Tibial artery (tissue), 1 donor: Measurements from ENCODE around the gene DNAH17.

DNA sequence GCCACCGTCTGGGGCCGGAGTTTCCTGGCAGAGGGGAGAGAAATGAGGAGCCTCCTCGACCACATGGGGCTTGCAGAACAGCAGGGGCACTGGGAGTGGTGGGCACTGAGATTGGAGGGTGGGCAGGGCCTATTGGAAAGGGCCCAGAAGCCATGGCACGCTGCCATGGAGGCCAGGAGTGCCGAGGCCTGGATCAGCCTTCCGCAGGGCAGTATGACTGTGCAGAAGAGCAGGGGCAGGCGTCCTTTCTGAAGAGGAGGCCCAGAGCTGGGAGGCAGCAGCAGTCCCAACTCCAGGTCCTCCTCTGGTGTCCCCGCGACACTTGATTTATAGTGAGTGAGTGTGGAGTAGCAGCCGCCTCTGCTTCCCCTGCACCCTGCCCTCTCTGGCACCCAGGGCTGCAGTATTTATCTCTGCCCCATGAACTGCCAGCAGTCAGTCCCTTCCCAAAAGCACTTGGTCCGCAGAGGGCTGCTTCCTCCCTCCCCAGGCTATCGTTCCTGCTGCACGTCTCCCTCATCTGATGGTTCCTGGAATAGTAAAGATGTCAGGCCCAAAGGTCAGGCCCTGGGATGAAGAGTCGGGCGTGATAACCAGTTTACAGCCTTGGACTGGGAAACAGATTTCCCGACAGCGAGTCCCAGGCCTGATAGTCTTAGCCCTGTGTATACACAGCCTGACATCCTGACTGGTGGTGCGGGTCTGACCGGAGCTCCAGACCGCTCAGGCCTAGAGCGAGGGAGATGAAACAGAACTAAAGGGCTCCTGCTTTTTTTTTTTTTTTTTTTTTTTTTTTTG lies 32.9 kb downstream of the PGS1 start:
- PRO-cap: no peak

GRCh38 chr17:78434468-78435131 lies 56.2 kb downstream of the PGS1 start:
- PRO-cap: no peak

DNA sequence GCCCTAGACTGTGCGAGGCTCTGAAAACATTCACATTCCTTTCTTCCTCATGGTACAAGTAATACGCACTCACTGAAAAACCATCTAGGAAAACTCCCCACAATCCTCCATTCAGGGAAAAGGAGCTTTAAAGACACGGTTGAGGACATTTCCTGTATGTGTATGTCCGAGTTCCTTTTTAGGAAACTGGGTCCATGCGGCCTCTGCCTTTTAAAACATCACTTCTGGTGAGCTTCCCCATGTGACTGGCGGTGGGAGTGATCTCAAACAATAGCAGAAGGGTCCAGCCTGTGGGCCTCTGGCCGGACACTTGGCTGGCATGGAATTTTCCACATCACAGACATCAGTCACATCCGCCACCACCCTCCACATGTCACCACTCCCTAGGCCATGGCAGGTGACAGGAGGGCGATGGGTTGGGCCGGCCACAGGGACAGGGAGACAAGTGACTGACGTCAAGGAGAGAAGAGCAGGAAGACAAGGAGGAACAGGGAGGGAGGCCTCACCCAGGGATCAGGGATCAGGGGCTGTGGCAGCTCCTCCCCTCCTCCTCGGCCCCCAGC lies 83.8 kb downstream of the DNAH17 start:
- PRO-cap: no peak

- PRO-cap: no peak
Observed at GRCh38 chr17:78577208-78577599, at the start of gene DNAH17. Gene DNAH17, minus strand, starts transcription at chr17:78577396.

GRCh38 chr17:78638801-78639273 lies 61.6 kb upstream of the DNAH17 start:
- PRO-cap: no peak

- PRO-cap: no peak
Observed at GRCh38 chr17:78724960-78725402, 57.1 kb downstream of the CYTH1 start.

DNA sequence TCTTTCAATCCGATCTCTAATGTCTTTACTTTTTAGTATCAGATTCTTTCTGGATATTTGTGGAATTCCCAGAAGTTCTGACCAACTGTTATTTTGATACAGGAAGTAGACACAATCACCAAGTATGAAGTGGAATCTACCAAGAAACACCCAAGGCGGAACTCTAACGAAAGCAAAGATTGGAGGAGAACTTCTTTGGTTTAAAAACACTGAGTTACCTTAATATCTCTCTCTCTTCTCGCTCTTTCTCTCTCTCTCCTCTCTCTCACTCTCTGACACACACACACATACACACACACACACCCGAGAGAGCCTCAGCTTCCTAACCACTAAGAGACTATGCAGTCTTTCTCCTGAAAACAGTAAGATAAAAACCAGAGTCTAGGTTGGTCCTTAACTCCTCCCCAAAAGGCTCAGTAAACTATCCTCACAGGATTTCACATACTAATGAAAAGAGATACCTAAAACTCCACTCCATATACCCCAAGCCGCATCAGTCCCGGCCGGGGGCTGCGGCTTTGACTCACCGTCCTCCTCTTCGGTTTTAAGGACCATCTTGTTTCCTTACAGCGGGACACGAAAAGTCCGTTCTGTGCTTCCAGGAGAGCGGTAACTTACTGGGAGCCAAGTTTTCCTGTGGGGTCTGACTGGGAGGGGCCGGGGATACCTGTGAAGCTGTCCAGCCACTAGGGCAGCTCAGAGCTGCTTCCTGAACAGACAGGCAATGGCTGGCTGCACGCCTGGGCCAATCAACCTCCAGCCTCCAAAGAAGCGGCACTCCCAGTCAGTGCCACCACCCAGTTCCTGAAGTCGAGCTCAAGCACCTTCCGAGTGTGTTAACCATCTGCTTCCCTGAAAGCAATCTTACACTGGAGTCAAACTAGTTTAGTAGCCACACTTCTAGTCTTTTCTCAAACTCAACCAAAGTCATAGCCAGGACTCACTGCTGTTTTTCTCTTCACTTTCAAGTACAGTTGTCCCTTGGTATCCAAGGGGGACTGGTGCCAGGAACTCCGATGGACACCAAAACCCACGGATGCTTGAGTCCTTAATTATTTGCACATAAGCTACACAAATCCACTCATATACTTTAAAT lies 45.6 kb downstream of the CYTH1 start:
- PRO-cap: bidirectional peak, plus-strand start at position 793 of the sequence, minus-strand start at position 616 of the sequence

DNA sequence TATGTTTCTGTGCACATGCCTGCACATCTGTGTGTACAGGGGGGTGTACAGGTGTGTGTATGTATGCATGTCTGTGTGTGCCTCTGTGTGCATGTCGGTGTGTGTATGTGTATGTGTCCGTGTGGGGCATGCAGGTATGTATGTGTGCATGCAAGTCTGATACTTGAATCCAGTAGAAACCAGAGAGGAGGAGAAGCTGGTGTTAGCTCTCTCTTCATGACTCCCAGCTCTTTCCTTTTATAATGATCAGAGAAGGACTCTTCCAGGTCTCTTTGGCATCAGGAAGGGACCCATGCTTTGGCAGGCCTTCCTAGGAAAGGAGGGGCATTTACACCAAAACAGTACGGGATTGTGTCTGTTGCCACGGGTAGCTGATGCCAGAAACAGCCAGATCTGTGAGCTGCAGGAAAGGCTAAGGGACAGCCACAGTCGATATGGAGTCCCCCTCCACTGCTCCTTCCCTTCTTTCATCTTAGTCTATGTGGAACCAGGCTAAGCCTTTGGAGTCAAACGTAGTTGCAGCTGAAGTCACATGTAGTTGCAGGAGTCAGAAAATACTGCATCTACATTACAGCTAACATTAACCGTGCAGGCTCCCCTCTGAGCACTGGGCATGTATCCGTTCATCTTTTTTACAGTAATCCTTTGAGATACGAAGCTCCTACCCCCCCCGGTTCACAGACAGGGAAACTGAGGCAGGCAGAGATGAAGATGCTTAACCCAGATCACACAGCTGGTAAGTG lies 9.3 kb downstream of the CEP295NL start:
- PRO-cap: no peak

- PRO-cap: bidirectional peak, plus-strand start at chr17:78911182, minus-strand start at chr17:78911154
Observed at GRCh38 chr17:78910683-78911234, 7.8 kb upstream of the CEP295NL start.

GRCh38 chr17:78933192-78933806 lies 8.1 kb upstream of the TIMP2 start:
- PRO-cap: no peak

GRCh38 chr17:79047952-79048448 lies 24.0 kb downstream of the C1QTNF1 start:
- PRO-cap: no peak

DNA sequence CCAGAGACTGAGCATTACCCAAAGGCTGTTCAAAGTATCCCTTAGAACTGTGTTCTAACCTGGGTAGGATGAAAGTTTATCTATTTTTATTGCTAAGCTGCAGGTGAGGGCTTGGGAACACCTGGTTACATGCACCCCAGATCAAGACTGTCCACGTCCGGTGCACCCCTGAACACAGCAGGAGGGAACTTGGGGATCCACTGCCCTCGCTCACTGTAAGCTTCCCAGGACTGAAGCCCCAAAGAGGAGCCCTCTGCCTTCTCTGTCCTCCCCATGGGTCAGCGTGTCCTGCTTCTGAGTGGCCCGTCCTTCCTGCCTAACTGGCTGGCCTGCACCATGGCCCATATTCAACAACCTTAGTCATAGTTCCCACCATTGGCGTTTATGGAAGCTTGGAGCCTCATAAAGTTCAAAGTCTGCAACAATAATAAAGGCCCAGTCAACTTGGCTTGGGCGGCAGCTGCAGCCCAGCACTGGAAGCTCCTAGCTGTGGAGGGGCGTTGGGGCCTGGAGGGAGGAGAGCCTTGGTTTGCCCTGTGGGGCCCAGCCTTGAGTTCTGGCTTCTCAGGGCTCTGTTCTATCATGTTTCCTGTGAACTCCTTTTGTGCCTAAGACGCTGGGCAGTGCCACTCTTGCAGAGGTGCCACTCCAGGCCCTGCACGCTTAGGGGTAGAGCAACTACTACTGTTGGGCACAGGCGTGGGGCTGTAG lies 1.1 kb upstream of the ENGASE start:
- PRO-cap: no peak

- PRO-cap: no peak
Observed at GRCh38 chr17:79401025-79401421, 209.8 kb downstream of the RBFOX3 start.

GRCh38 chr17:79610193-79610632 lies 638 bp downstream of the RBFOX3 start:
- PRO-cap: no peak

DNA sequence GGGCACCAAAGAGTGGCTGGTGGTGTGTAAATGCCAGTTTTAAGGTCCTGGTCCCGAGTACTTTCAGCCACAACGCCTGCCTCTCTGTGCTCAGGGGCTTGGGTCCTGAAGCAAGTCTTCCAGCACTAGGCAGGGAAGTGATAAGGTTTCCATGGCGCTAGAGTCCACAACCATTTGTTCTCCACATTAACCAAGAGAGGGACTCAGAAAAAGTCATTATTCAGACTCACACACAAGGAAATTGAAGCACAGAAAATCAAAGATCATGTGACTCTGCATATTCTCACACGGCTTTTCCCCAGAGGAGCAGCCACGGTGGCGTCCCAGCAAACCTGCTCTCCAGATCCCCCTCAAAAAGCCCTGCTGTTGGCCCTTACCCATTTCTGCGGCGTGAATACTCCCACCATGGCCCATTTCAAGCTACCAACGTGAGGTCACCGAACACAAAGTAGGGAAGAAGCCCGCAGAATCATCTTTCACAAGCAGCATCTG lies 9.7 kb downstream of the ENPP7 start:
- PRO-cap: no peak

DNA sequence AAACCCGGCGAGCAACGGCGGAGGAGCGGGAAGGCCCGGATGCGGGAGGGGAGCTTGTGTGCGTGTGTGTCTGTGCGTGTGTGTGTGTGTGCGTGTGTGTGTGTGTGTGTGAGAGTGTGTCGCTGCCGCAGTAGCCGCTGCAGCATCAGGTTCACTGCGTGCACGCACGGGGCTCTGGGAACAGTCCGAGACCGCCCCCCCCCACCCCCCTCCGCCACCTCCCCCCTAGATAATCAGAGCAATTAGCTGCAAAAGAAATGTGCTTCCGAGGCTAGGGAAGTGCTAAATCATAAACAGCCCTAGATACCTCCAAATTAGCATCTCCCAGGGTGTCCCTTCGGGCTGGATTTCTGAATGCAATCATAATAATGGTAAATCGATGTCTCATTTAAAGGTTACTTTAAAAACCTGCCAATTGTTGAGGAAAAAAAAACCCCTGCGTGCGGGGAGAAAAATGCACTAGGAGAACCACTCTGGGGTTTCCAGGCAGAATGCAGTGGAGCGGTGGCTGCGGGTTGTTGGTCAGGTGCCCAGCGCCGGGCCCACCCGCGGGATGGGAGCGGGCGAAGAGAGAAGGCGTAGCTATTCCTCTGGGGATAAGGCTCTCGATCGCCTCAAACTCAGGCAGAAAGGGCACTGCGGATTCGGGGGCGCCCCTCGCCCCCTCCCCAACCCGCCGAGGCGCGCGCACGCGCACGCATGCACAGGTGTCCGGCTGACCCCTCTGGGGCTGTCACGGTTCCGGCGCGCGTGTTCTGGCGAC lies 13.9 kb upstream of the CBX8 start:
- PRO-cap: no peak

DNA sequence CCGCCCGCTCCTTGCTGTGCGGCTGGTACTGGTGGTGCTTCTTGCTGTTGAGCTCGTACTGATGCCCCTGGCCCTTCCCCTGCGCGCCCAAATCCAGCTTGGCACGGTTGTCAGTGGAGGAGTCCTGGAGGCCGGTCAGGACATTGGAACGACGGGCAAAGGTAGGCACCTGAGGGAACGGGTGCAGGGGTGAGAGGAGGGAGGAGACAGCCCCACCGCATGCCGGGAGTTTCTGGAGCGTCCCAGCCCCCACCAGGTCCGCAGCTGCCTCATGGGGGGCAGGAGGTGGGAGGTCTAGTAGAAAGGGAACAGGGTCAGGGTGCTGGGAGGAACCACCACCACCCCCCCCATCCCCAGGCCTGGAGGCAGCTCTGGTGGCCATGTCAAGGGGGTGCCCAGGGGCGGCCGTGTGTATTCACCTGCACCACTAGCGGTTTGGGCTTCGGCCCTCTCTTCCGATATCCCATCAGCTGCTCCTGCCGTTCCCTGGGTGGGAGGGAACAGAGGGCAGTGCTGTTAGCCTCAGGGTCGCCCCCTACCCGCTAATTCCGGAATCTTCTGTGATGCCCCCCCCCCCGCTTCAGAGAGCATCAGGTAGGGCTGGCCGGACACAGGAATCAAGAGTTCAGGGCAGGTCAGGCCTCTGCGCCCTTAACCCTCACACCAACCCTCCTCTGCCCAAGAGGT lies 3.9 kb downstream of the CBX4 start:
- PRO-cap: no peak

- PRO-cap: bidirectional peak, plus-strand start at chr17:79839684, minus-strand start at chr17:79839440
Observed at GRCh38 chr17:79839515-79840383, 509 bp upstream of the CBX4 start.

DNA sequence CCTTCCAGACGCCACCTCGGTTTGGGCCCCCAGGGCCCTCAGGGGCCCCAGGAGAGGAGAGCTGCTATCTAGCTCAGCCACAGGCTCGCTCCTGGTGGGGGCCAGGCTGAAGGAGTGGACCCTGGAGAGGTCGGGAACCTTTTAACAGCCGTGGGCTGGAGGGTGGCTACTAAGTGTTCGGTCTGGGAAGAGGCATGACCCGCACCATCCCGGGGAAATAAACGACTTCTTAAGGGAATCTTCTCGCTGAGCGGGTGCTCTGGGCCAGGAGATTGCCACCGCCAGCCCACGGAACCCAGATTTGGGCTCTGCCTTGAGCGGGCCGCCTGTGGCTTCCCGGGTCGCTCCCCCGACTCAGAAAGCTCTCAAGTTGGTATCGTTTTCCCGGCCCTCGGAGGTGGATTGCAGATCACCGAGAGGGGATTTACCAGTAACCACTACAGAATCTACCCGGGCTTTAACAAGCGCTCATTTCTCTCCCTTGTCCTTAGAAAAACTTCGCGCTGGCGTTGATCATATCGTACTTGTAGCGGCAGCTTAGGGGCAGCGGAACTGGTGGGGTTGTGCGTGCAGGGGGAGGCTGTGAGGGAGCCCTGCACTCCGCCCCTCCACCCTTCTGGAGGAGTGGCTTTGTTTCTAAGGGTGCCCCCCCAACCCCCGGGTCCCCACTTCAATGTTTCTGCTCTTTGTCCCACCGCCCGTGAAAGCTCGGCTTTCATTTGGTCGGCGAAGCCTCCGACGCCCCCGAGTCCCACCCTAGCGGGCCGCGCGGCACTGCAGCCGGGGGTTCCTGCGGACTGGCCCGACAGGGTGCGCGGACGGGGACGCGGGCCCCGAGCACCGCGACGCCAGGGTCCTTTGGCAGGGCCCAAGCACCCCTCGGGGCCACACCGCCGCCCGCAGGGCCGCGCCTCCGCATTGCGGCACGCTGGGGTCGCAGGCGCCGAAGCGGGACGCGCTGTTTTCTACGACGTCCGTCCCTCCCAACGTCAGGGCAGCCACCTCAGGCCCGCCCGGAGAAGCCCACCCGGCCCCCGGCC lies 3.6 kb upstream of the CBX4 start:
- PRO-cap: no peak

GRCh38 chr17:79924403-79924798 lies 85.2 kb upstream of the CBX4 start:
- PRO-cap: no peak